ENCODE results near the genes NBPF8 and FAM72C.

DNA sequence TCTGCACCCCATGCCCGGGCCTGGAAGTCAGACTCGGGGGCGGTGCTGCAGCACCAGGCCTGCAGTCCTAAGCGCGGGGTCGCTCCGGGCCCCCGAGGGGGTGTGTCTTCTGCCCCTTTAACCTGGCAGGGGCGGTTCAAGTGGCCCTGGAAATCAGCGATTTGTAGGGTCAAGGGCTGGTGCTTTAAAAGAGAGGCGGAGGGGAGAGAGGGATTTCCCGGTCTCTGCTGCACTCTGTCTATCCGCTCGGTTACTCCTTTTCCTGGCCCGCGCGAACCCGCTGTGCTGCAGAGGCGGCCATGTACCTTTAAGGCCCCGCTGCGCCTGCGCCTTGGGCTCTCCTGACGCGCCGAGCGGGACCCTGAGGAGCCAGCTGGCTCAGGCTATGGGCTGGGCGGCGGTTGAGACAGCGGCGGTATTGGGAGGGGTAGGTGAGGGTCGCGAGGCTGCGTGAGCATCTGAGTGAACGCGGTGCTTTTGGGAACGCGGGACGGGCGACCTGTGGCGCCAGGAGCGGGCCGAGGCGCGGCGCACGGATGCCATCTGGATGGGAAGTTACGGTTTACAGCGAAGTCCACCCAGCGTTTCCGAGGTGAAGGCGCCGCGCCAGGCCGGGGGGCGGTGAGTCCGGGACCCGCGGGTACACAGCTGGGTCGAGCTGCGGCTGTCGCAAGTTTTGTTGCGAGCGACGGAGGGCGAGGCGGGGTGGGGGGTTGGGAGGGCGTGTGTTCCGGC is at the start of gene NBPF8:
NBPF8 (plus strand) TSS at position 352 of the 735 bp plus-strand sequence.
- PRO-cap: unidirectional peak, minus-strand start at position 557 of the sequence
- RAMPAGE, long total RNA, 4 experiments: no peak in any of the 4 experiments

GRCh38 chr1:120464206-120464696 is 49.4 kb downstream of the NBPF8 start:
- PRO-cap: no peak
- RAMPAGE, long total RNA, 4 experiments: no peak in any of the 4 experiments

DNA sequence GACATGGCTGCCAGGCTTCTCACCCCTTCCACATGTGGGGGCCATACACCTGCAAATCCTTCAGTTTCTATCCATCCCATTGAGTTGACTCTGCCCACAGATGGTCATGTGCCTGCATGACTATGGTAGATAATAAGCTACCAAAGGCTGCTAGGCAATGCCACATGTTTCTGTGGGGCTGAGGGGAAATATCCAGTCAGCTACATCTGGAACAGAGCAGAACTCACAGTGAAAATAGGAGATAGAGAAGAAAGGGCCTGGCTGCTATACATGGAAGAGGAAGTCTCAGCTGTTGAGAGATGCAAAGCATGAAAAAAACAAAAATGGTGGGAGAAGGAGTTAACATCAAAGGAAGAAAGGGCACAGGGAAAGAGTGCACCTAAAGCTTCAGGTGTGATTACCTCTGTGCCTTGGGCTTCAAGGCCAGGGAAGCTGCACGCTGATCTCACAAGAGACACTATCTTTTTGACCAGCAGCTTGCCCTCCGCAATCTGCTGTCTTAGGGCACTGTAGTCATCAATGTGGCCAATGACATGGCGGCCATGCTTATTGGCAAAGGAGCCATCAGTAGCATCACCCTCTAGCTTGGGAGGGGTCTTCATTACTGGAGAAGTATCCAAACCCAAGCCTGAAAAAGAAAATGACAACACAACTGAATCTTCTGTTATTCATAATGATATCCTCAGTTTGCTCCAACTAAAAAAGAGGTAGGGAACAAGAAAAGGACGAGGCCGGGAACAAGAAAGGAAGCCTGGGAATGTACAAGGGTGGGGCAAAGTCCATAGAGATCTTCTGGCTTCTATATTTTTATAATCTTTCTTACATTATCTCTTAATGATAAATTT is 79.2 kb downstream of the NBPF8 start:
- PRO-cap: no peak
- RAMPAGE, long total RNA, 4 experiments: no peak in any of the 4 experiments

- PRO-cap: no peak
- RAMPAGE, long total RNA, 4 experiments: no peak in any of the 4 experiments
These were observed 132.6 kb upstream of the NOTCH2NLR start for GRCh38 chr1:120591230-120591510.

DNA sequence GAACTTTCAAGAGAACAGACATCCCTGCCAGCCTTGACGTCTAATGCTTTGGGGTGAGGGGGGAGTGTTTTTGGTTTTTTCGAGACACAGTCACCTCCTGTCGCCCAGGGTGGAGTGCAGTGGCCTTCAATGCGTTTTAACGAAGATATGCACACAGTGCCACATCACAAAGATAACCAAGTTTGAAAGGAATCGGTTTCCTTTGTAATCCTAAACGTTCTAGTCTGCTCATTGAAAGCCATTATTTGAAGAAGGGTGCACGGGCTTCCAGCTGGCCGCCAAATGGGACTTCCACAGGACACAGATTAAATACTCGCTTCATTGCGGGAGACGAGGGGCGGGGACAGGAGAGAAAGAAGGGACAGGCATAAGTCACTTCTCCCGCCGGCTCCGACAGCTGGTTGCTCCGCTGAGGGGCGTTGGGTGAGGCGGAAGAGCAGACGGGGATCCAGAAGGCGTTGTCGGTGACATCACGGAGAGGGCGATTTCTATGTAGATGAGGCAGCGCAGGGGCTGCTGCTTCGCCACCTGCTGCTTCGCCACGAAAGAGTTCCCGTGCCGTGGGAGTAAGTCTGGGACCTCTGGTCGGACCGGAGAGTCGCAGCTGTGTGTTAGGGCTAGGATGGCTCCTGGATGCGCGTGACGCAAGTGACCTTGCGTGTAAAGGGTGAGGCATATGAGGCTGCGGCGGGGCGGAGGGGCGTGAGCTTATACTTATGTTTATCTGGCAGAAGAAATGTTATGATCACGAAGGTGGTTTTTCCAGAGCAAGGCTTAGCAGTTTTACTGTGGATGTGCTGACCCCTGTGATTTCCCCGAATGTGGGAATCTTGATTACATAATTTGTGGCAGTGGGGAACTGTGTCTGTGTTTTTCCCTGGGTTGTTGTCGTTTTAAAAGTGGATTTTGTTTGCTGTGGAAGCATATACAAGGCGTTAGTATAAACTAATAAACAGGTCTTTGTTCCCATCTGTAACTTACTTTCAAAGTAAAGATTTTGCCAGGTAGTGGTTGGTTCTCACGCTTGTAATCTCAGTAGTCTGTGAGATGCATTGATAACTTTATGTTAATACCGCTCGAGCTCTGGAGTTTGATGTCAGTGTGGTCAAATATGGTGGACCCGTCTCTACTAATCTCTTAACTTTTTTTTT is 52.7 kb downstream of the PPIAL4A start:
- PRO-cap: bidirectional peak, plus-strand start at position 711 of the sequence, minus-strand start at position 463 of the sequence
- RAMPAGE, long total RNA, 4 experiments: start-site peak on the plus strand in 1 of 4 experiments, centred at position 558 of the sequence, 12 reads per replicate

DNA sequence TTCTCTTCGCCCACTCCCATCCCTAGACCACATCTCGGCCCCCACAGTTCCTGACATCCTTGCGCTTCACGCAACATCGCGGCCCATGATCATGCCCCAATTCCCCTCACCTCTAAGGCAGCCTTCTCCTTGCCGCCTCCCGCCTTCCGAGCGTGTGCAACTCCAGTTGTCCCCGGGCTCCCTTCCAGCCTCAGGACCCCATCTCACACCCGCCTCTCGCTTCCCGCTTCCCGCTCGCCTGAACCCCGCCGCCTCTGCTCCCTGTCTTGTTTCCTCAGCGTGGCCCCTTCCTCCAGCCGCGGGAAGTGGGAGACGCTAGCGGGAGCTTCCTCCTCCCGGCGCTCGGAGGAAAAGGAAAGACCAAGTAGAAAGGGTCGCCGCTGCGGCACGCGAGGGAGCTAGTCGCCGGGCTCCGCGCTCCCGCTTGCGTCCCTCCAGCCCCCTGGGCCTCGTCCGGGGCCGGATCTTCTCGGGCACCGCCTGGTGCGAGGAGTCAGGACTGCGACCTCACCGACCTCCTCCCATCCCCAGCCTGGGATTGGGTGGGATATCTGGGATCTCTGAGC is 924 bp downstream of the SRGAP2C start:
- PRO-cap: no peak
- RAMPAGE, long total RNA, 4 experiments: no peak in any of the 4 experiments

- PRO-cap: no peak
- RAMPAGE, long total RNA, 4 experiments: no peak in any of the 4 experiments
These were observed 273.9 kb downstream of the SRGAP2C start for GRCh38 chr1:121458677-121459170.

GRCh38 chr1:121511300-121512534 is 326.9 kb downstream of the SRGAP2C start:
- PRO-cap: no peak
- RAMPAGE, long total RNA, 4 experiments: no peak in any of the 4 experiments

- PRO-cap: no peak
- RAMPAGE, long total RNA, 4 experiments: no peak in any of the 4 experiments
These were observed 579.0 kb downstream of the H3-7 start for GRCh38 chr1:143326808-143327219.

GRCh38 chr1:143803938-143804503 is 101.8 kb downstream of the H3-7 start:
- PRO-cap: no peak
- RAMPAGE, long total RNA, 4 experiments: no peak in any of the 4 experiments

GRCh38 chr1:143971717-143972409 is at the start of gene FAM72C:
Gene FAM72C, minus strand, starts transcription at chr1:143971986.
- PRO-cap: no peak
- RAMPAGE, long total RNA, 4 experiments: no peak in any of the 4 experiments

GRCh38 chr1:144551176-144552063 is 41.3 kb upstream of the PPIAL4F start:
- PRO-cap: bidirectional peak, plus-strand start at chr1:144551621, minus-strand start at chr1:144551663; unidirectional peak, minus-strand start at chr1:144551815; bidirectional peak, plus-strand start at chr1:144552215, minus-strand start at chr1:144551930
- RAMPAGE, long total RNA, 4 experiments: no peak in any of the 4 experiments

- PRO-cap: no peak
- RAMPAGE, long total RNA, 4 experiments: no peak in any of the 4 experiments
These were observed 50.6 kb upstream of the NBPF20 start for GRCh38 chr1:145476046-145476389.

DNA sequence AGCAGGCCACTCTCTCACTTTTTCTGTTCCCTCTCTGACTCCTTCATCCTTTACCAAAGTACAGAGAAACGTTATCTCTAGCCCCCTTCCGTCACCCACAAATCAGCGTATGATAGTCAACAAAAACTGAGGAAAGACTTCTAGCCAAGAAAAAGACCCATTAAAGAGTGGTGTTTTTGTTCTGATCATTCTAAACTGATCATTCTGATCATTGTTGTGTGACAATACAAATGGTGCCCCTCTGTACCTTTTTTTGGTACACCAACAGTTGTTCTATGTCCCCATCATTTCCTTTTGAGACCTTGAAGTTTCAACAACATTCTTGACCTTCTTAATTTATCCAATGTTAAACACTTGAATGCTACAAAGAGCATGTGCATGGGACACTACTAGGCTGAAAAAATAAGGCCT is 25.2 kb downstream of the CD160 start:
- PRO-cap: no peak
- RAMPAGE, long total RNA, 4 experiments: no peak in any of the 4 experiments

- PRO-cap: no peak
- RAMPAGE, long total RNA, 4 experiments: no peak in any of the 4 experiments
These were observed 39.2 kb downstream of the RNF115 start for GRCh38 chr1:145784753-145784977.

DNA sequence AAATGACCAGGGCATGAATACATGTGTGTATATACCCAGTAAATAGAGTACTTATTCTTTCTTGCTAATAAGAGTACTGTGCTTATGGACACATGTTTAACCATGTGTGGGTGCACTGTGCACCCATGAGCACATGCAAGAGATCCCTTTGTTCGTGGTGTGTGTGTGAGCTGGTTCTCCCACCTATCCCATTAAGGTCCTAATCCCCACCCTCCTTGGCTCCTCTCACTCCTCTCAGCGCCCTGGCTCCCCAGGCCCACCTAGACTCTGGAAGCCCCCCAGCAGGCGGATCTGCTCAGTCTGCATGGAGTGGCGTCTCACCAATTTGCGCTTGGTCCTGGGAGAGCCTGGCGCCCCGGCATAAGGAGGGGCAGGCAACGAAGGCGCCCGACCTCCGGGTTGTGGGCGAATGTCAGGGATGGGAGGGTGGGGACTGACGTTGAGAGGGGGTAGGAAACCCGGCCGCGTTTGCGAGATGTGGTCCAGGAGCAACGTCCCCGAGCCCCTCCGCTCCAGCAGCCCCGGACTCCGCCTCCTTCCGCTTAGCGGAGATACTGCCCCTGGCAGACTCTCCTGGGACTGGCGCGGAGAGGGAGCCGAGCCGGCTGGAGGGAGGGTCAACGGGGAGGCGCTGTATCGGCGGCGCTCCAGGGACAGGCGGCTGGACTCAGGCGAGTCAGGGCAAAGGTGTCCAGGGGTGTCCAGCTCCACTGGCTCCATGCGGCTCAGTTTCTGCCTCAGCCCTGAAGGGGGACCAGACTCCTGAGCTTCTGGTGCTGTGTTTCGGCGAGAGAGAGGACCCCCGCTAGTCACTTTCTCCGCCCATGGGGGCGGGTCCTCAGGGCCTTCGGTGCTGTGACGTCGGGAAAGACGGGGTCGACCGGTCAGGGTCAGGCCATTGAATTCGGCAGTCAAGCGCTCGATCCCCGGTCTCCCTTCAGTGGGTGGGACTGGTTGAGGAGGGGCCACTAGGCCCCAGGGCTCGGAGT is 2.5 kb upstream of the LIX1L start:
- PRO-cap: bidirectional peak, plus-strand start at position 579 of the sequence, minus-strand start at position 553 of the sequence; bidirectional peak, plus-strand start at position 887 of the sequence, minus-strand start at position 811 of the sequence
- RAMPAGE, long total RNA, 4 experiments: no peak in any of the 4 experiments

GRCh38 chr1:145962377-145963609 is 1.6 kb downstream of the ANKRD34A start:
- PRO-cap: bidirectional peak, plus-strand start at chr1:145962687, minus-strand start at chr1:145962605
- RAMPAGE, long total RNA, 4 experiments: start-site peak on the minus strand in 2 of 4 experiments, at chr1:145962589-145962625 at its widest, 6 to 60 reads per replicate

- PRO-cap: unidirectional peak, minus-strand start at chr1:145984110
- RAMPAGE, long total RNA, 4 experiments: no peak in any of the 4 experiments
These were observed 12.5 kb downstream of the TXNIP start for GRCh38 chr1:145983812-145984360.

- PRO-cap: bidirectional peak, plus-strand start at chr1:145994319, minus-strand start at chr1:145994100; bidirectional peak, plus-strand start at chr1:145994455, minus-strand start at chr1:145994356; bidirectional peak, plus-strand start at chr1:145994703, minus-strand start at chr1:145994653
- RAMPAGE, long total RNA, 4 experiments: start-site peak on the plus strand in 1 of 4 experiments, at chr1:145994049-145994054 at its widest, 63 reads per replicate
These were observed 2.2 kb downstream of the TXNIP start for GRCh38 chr1:145993938-145994885.

DNA sequence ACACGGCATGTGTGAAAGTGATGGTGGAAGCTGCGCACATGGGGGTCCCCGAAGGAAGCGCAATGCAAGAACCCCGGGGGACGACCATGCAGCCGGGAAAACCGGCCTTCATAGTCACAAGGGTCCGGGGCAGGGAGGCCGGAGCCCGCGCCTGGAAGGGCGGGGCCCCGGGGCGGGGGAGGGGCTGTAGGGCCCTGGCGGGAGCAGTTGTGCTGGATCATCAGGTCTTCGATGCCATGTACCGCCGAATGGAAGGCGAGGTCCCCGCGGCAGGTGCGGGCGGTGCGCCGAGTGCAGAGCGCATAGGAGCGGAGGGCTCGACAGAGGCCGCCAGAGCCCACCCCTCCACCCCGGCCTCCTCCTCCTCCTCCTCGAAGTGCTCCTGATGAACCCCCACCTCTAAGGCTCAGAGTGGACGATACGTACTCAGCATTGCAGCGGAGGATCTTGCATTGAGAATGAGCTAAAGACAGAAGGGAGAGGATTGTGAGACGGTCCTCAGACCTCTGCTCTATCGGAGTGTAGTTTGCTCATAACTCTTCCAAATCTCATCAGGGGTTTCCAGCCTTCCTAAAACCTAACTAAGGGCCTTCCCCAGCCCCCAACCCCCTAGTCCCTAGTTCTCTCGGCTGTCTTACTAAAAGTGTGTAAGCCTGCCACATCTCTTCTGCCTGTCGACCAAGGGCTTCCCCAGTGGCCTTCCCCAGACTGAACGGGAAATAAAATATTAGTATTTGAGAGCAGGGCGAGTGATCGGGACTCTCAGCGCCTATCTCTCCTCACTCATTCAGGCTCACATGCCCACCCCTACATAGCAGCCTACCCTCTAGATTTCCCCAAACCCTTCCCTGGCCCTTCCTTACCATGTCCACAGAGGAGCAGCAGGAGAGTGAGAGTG is 2.0 kb downstream of the HJV start:
- PRO-cap: no peak
- RAMPAGE, long total RNA, 4 experiments: no peak in any of the 4 experiments

Measured in esophagus muscularis mucosa (tissue), 4 donors.